ENCODE measurements around a stretch of chr22.

GRCh38 chr22:25282967-25283305, 63.5 kb downstream of the CRYBB2 start:
- PRO-cap: no peak

GRCh38 chr22:25447692-25448369, 116.6 kb upstream of the GRK3 start:
- PRO-cap: bidirectional peak, plus-strand start at chr22:25448105, minus-strand start at chr22:25447982

DNA sequence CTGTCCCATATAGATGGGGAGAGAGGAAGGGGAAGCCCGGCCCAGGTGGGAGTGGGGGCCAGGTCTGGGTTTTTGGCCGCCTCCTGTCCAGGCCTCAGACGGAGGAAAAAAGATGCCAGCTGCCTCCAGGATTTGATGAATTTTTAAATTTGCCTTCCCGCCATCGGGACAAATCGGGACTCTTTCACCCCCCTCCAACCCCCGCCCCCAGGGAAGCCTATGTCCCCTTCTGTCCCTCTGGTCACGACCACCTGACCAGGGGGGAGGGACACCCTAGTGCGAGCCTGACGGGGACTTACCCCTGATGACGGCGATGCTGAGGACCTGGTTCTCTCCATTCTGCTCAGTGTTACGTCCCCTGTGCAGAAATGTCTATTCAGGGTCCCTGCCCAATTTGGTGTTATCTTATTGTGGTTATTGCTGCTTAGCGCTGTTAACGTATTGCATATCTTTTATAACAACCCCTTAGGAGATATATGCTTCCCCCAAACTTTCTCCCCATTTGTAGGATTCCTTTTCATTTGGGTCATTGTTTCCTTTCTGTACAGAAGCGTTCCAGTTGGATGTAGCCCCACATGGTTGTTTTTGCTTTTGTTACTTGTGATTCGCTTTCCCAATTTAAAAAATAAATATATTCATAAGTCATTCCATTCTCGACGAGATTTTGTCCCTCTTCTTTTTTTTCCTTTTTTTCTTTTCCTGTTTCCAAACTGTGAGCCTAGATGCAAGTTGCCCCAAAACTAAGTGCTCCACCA, 115.8 kb upstream of the GRK3 start:
- PRO-cap: no peak

DNA sequence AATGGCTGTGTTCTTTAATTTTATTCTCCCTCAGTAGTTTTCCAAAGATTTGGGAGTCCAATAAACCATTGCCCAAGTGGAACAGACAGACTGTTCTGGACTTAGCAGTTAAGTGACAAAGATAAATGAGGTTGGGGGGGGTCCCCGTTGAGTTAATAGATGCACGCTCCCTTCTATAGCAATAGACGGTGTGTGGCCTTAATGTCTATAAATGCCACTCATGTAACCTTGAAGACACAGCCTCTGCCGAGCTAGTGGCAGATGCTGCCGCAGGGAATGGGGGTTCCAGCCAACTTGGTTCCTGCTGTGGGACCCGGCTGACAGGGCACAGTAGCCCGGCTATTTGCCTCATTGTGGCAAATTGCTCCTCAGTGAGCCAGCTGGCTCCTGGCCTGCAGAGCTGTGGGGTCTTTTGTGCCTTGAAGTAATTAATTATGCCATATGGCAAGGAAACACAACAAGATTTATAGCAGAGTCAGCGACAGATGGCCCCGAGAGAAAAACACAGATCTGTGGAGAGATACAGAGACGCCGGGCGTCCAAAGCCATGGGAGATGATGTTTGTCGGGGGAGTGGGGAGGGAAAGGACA, 71.2 kb upstream of the GRK3 start:
- PRO-cap: no peak

- PRO-cap: no peak
These were observed 816 bp upstream of the GRK3 start for GRCh38 chr22:25563597-25564121.

DNA sequence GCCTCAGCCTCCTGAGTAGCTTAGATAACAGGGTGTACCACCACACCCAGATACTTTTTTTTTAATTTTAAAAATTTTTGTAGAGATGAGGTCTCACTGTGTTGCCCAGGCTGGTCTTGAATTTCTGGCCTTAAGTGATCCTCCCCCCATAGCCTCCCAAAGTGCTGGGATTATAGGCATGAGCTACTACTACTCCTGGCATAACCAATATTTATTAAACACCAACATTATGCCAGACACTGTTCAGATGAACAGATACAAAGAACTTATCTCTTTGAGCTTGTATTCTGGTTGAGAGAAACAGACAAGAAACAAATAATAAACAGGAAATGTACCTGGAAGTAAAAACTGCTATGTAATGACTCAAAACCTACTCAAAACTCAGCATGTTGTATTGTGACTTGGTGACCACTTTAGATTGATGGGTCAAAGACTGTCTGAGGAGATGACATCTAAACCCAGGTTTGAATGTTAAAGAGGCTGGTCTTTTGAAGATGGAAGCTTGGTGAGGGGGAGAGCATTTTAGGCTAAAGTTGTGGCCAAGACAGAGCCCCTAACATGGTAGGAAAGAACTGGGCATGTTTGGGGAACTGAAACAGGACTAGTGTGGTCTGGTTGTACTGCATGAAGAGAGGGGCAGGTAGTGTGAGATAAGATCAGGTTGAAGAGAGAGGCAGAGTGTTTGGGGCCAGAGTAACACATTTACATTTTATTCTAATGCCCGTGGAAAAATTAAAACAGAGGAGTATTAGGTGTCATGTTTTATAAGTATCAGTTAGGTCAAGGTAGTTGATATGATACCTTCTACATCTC, 85.4 kb upstream of the MYO18B start:
- PRO-cap: no peak

DNA sequence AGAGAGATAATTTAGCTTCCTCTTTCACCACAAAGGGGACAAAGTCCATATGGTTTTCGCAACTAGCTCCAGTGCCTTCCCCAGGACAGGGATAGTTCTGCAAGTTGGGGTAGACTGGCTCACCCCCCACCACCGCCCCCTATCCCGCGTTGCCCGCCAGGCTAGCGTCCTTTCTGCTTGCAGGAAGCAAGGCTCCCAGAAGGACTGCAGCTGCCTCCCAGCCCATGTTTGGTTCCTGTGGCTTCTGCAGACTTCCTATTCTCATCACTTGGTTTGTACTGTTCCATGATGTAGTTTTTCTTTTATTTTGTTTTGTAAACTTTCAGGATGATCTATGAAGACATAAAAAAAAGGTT, 75.6 kb upstream of the MYO18B start:
- PRO-cap: no peak

DNA sequence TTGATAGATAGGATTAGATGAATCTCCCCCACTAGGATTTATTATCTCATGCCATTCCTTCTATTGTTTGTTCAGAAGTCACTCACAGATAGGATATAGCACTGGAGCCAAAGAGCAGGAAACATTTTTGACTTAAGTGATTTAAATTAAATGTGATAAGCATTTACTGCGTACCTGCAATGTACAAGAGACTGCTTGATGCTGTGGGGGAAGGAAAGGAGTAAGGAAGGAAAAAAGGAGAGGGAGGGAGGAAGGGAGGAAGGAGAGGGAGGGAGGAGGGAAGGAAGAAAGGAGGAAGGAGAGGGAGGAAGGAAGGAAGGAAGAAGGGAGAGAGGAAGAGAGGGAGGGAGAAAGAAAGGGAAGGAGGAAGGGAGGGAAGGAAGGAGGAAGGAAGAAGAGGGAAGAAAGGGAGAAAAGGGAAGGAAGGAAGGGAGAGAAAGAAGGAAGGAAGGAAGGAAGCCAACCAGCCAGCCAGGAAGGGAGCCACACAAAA, 44.1 kb upstream of the MYO18B start:
- PRO-cap: no peak

DNA sequence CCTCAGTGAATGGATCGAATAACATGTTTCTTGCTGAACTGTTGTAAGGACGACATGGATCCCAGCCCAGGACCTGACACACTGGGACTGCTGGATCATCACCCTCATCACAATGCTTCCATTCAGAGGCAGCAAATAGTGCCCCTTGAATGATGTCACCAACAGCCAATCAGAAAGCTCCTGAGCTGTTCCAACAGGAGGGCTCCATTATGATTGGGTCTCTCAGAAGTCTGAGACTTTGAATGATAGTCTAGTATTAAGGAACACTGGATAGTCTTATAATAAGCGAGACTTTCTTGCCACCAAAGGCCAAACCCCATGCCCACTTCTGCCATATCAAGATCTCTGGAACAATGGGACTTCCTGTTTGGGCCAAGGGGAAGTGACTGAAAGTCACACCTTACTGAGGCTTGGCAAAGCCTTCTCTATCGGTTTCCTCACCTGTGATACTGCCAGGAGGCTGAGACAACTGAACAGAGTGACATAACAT, 159.0 kb downstream of the MYO18B start:
- PRO-cap: no peak

- PRO-cap: no peak
These were observed 203.8 kb downstream of the MYO18B start for GRCh38 chr22:25945855-25946108.

GRCh38 chr22:26311649-26312090, 117.4 kb upstream of the ASPHD2 start:
- PRO-cap: no peak

DNA sequence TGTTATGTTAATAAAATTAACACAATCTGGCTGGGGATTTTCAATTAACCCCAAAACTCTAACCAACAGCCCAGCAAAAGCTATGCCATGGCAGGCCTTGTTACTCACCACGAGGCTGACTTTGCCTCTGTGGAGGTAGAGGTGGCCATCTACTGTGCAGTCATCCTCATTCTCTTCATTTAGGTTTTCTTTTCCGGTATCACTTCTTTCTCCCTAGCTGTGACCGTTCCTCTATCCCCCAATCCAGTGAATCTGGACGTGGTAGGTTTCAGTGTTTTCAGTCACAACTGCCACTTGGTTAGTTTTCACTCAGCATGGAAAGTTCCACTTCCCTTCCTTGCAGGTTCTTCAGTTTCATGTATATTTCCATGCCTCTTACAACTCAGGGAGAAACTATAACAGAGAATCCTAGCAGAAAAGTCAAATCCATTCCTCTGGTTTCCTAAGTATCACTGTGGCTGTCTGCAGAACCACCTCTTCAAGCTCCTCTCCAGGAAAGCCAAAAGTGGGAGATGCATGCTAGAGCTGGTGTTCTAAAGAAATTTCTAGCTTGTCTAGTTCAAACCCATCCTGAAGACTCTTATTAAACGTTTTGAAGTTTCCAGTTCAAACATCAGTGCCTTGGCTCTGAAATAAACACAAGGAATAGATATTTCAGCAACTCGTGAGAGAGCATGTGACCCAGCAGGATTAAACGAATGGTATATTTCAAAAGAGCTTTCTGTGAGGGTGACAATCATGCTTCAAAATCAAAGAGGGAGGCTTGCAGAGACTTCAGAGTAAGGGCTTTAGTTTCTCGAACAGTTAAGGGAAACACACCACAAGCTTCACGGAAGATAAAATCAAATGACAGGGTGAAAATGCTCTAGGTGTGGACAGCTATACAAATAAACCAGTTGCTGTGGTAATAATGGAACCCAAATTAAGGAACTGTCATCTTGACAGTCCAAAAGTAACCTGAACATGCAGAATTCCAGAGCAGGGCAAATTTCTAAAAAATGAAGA, 1.7 kb downstream of the HPS4 start:
- PRO-cap: bidirectional peak, plus-strand start at position 290 of the sequence, minus-strand start at position 129 of the sequence; bidirectional peak, plus-strand start at position 732 of the sequence, minus-strand start at position 629 of the sequence; bidirectional peak, plus-strand start at position 936 of the sequence, minus-strand start at position 847 of the sequence

DNA sequence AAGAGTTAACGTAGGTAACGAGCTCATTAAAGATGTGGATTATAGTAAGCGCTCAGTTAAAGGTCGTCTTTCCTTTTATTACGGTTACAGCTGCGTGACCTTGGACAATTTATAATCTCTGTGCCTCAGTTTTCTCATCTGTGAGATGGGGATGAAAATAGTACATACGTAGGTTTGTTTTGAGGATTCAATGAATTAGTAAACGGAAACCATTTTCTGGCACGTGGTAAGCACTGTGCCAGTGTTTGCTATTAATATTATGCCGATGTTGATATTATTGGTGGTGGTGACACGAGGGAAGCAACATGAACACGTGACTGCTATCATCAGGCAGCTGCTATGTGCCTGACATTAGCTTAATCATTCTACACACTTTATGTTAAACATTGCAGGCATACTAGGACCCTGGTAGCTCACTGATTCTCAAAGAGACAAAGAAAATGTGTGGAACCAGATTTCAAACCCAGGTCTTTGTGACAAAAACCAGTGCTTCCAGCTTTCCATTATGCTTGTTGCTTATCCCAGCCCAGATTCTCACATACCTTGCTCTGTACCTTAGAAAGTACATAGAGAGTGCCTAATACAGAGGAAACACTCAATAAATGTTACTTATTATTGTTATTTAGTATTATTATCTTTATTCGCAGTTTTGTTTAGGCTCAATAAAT, 670 bp downstream of the SRRD start:
- PRO-cap: bidirectional peak, plus-strand start at position 277 of the sequence, minus-strand start at position 193 of the sequence; bidirectional peak, plus-strand start at position 363 of the sequence, minus-strand start at position 444 of the sequence

DNA sequence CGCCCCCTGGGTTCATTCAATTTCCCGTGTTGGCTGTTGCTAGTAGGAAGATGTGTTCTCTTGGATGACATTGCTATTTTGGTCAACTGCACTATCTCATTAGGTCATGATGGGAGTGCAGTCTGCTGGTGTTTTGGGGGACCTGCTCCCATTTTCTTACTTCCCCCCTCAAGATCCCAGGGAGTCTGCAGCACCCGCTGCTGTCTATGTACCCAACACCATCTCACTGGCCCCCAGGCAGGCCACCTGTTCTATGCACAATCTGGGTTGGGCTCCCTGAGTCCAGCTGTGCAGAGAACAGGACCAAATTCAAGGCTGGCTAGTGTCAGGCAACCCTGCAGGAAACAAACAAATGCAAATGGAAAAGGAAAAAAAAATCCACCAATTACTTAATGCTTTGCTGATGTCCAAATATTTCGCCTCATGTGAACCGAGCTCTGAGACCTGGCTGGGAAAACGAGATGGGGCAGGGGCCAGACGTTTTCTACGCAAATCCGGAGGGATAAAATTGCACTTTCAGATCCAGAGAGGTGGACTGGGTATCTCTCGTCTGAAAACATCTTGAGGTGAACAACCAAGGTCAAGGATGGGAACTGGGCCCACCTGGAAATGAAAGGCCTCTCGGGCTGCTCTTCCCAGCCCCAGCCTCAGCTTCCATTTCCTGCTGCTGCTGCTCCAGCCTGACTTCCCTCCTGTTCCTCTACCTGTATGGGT, 583.0 kb downstream of the MN1 start:
- PRO-cap: no peak

GRCh38 chr22:27242717-27243325, 558.7 kb downstream of the MN1 start:
- PRO-cap: no peak

GRCh38 chr22:27474824-27475260, 326.7 kb downstream of the MN1 start:
- PRO-cap: no peak

DNA sequence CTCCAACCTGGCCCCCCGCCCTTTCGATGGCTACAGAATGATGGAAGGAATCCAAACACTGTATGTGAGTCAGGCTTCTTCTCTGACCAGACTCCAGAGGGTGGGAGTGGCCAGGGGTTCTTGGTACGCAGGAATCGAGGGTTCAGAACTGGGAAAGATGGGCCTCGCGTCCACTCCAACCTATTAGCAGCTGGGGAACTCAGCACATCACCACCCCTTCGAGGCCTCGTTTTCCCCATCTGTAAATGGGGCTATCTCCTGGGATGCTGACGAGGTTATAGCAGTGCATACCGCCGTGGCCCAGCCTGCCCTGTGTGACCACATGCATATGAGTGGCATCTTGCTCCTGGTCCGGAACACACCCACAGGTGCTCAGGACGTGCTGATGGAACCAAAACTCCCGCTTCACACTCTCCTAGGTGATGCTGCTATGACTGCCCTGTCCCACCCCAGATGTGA, 26.3 kb downstream of the MN1 start:
- PRO-cap: no peak

DNA sequence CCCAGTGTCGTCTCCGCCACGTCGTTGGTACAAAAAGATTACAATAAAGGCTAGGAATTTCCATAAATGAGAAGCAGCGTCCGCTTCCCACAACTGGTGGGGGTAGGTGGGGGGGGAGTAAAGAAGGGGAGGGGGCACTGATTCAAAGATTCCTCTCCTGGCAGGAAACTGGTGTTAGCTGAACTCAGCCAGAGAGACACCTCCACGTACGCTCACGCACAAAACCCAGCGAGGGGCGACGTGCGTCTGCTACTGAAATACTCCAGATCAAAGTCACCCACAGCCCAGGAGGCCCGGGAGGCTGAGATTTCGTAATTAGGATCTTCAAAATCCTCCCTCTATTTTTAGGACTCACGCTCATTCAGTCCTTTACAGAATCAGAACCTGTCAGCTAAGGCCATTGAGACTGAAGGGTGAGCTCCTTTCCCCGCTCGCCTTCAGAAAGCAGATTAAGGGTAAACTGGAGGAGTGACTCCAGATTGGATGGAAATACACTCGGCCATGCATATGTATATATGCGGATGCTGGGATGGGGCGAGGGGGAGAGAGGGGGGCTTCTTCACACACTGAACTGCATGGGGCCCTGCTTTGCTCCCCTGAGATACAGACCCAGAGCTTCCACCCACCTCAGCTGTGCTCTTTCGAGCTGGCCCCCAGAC, 10.8 kb downstream of the MN1 start:
- PRO-cap: no peak

DNA sequence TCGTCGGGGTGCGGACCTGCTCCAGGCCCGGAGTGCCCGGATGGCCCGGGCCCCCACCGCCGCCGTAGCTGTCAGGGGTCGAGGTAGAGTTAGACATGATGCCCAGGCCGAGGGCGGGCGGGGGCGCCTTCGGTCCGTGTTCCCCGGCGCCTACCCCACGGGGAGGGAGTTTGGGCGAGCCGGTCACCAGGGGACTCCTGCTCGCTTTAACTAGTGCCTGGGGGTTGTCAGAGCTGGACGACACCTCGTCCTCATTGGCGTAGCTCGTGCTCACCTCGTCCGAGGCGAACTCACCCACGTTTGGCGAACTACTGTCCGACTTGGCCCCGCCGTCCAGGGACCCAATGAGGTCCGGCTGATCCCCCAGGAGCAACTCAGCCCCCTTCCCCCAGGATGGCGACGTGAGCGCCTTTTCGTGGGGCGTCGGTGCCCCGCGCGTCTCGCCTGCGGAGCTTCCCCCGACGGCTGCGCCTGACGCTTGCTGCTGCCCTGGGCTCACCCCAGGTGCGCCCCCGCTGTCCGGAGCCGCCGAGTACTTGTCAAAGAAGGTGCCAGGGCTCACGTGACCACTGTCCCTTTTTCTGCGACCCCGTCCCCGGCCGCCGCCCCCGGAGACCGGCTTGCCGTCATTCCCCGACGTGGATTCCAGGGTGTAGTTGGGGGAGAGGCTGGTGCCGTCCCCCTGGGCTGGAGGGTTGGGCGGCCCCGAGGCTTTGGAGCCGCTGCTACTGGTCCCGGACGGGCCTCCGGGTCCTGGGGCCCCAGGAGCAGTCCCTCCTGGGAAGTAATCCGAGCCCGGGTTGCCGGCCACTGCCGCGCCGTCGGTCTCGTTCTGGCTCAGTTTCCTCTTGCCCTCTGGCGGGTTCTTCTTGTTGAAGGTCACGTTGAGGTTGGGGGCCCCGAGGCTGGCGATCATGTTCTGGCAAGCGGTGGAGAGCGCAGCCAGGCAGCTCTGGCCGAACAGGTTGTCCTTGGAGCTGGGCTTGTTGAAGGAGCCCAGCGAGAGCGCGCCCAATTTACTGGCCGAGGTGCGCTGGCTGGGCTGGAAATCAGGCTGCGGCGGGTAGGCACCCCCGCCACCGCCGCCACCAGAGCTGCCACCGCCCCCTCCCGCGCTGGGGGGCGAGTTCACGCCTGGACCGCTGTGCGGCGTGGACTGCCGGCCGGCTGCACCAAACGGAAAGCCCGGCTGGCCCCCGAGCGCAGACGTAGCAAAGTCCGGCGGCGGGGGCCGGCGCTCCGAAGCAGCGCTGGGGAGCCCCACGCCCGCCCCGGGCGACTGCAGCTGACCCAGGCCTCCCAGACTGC, 4.0 kb downstream of the MN1 start:
- PRO-cap: no peak

- PRO-cap: no peak
These were observed 53.6 kb downstream of the PITPNB start for GRCh38 chr22:27865448-27865837.